SEM (cell line): ENCODE results near the gene ELFN2.

- PRO-cap: no peak
Measured at GRCh38 chr22:36348715-36349453, 38.9 kb downstream of the MYH9 start.

DNA sequence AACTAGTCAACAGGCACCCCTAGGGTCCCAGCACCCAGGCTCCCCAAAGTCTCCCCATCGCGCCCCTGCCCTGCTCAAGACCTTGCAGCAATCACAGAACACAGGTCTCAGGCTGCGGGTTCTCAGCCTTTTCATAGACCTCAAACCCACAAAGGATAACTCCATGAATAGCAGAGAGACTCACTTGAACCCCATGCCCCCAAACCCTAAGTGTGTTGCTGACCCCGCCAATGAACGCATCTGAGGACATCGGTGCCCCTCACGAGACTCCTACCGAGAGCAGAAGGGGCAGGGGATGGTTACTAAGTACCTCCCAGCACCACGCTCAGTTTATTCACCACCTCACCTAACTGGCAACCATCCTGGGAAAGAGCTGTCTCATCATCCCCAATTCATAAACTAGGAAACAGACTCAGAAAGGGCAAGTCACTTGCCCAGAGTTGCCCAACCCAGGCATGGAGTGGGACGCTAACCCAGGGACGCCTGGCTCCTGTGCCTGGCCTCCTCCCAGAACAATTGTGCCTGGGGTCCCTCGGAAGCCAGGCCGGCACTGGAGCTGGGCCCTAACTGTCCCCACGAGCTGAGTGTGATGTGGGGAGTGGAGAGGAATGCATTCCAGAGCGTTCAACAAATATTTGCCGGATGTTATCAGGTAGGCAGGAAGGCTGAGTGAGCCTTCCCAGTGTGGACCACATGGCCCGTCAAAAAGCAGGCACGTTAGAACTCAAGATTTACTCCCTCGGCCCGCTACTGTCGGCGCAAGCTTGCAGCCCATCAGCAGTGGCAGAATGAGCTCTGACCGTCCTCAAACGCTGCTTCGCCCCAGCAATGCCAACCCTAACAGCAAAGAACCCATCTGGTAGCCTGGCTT is 35.9 kb downstream of the MYH9 start:
- PRO-cap: no peak

DNA sequence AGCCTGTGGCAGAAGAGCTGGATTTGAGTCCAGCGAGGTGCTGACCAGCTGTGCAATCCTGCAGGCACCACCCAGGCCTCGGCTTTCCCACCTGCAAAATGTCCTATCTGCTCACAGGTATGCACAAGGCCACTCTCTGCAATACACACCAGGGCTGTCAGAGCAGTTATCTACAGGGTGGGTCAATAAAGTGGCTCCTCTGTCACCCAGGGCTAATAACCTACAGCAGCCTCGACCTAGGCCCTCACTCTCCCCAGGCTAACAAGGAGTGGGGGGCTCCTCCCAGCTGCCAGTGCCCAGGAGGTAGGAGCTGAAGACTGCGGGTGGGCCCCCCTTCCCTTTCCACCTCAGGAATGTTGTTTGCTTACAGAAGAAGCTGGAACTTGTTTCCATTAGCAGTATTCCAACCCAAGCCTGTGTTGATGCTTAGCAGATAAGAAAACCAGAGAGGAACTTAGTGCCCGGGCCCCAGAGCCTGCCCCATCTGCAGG is 26.9 kb downstream of the MYH9 start:
- PRO-cap: no peak

- PRO-cap: no peak
Measured at GRCh38 chr22:36361414-36361875, 26.3 kb downstream of the MYH9 start.

DNA sequence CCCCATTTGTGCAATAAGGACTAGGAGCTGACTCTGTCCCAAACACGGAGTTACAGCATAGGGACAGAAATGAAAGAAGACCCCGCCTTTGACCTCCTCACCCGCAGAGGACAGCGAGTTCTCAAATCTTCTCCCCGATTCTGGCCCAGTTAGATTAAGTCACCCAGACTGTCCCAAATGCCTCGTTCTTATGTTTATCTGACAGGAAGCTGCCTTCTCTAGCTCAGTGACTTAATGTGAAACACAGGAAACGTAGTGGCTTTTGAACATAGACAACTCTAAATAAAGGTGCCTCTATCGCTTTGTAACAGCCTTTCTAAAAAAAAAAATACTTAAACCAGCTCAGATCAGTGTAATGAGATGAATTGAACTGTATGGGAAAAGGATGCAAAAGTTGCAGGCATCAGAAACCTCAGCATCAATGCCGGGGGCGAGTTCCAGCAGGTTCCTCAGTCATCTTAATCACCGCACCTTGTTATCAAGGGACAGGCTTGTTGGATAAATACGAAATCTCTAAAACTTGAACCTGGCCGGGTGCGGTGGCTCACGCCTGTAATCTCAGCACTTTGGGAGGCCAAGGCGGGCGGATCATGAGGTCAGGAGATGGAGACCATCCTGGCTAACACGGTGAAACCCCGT is 10.5 kb downstream of the MYH9 start:
- PRO-cap: bidirectional peak, plus-strand start at position 335 of the sequence, minus-strand start at position 192 of the sequence

- PRO-cap: bidirectional peak, plus-strand start at chr22:36385316, minus-strand start at chr22:36385281
Measured at GRCh38 chr22:36384750-36385849, 2.7 kb downstream of the MYH9 start.

DNA sequence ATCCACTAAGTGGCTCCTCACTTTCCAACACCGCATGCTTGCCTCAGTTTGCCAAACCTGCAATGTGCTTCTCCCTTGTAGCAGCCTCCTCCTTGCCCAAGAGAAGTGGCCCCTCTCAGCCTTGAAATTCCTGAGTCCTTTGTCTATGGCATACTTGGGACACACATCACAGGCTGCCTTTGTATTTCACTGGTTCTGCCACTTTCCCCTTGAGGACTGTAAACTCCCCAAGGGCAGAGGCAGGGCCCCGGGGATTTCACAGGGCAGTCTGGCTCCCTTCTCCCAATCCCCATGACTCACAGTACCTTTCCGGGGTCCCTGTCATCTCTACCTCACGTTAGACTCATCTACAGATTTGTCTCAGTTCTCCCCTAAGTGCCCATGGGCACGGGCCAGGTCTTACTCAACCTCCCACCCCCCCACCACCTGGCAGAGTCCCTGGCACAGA is 1.9 kb downstream of the MYH9 start:
- PRO-cap: no peak

- PRO-cap: no peak
Measured at GRCh38 chr22:36409755-36410751, 22.3 kb upstream of the MYH9 start.

DNA sequence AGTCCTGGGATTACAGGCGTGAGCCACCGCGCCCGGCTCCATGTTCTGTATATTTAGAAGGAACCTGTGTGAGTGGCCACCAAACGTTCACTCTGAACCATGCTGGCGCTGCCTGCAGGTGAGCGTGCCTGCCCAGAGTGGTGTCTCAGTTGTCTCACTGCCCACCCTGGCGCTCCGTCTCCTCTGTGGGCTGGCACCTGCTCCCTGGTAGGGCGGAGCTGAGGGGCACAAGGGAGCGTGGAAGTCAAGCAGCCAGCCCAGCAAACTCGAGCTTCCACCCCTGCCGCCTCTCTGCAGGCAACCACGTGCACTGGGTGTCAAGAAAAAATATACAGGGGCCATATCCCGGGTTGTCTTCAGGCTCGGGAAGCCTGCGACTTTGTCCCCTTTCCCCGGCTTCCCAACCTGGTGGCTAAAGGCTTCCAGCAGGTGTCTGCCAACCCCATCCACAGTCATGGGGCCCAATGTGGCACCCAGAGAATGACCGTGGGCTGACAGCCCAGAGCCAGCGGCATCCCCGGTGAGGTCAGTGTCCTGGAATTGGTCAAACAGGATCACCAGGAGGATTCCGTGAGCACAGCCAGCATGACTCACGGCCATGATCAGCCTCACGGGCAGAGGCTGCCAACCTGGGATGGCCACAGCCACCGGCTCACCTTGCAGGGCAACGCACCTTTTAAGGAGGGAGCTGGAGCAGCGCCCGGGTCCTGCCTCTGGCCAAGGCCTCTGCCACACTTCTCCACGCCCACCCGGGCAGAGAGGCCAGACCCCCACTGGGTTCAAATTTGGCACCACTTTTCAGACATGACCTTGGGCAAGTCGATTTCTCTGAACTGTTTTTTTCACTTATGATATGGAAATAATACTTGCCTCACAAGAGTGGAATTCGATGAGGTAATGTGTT is 16.4 kb downstream of the TXN2 start:
- PRO-cap: no peak

DNA sequence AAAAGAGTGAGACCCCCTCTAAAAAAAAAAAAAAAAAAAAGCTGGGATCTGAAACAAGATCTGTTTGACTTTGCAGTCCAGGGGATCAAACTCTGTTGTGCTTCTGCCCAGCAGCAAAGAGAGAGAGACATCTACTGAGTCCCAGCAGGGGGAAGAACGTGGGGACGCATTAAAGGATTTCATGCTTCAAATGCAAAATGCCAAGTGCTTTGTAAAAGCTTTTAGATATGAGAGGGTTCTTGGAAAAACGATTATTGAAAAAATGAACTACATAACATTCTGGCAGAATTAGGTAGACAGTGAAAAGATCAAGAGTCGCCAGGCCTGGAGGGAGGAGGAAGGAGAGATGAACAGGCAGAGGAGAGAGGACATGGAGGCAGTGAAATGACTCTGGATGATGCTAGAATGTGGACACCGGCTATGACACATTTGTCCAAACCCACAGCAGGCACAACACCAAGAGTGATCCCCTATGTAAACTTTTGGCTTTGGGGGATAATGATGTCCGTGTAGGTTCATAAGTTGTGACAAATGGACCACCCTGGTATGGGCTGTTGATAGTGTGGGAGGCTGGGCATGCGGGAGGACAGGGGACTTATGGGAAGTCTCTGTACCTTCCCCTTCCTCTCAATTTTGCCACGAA is 9.4 kb downstream of the TXN2 start:
- PRO-cap: no peak

- PRO-cap: no peak
Measured at GRCh38 chr22:36786572-36786959, 10.6 kb upstream of the IFT27 start.

DNA sequence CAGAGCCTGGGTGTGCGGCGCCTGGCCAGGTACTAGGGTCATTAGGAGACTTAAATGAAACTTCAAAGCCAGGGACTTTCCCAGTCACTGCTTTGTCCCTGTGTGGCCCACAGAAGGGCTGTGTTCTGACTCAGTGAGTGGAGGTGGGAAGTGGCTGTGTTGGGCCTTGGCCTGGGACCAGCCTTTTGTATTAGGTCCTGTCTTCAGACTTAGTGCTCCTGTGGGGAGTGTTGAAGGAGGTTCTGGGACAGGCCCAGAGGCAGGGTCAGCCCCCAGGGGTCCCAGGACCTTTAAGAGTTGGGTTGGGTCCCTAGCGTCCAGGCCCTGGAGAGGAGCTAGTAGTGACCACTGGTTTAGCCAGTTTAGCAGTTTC is 13.3 kb downstream of the NCF4 start:
- PRO-cap: no peak

DNA sequence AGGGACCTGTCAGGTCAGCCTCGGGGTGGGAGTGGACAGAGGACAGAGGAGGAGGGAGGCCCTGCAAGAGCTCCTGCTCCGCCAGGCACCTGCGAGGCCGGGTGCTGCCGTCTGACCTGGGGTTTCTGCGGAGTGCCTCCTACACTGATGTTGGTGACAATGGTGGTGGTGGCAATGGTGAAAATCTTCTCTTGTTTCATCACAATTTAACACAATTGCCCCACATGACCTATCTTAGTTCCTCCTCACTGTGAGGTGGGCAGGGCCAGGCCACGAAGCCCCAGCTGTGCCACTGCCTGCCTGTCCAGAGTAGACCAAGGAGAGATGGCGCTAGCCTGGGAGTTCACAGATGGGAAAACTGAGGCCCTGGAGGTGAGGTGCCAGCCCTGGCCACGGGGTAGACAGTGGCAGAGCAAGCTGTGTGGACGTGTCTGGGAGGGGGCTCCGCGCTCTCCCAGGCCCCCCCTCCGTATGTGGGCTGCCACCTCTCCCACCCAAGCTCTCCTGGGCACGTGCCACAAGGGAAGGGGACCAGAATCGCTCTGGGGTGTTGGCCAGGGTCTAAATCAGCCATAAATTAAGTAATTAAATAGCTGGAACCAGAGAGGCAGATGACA is 10.1 kb downstream of the CSF2RB start:
- PRO-cap: no peak

- PRO-cap: unidirectional peak, plus-strand start at chr22:36977594
Measured at GRCh38 chr22:36977295-36977763, 30.3 kb downstream of the TEX33 start.

- PRO-cap: no peak
Measured at GRCh38 chr22:37018064-37018469, 1.2 kb downstream of the TST start.

DNA sequence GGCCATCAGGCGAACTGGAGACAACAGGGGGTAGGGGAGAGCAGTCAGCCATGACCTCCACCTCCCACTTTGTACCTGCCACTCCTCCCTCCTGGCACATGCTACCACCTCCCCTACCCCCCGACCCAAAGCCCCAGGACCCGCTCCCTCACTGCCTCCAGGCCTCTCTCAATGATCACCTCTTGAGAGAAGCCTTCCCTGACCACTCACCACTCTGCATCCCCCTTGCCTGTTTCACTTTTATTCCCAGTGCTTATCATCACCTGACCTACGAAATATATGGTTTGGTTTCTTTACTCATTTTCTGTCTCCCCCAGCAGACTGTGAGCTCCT is 12.0 kb downstream of the IL2RB start:
- PRO-cap: no peak

- PRO-cap: no peak
Measured at GRCh38 chr22:37176282-37177092, 11.6 kb downstream of the C1QTNF6 start.

GRCh38 chr22:37245374-37245829 is 1.3 kb upstream of the RAC2 start:
- PRO-cap: no peak

DNA sequence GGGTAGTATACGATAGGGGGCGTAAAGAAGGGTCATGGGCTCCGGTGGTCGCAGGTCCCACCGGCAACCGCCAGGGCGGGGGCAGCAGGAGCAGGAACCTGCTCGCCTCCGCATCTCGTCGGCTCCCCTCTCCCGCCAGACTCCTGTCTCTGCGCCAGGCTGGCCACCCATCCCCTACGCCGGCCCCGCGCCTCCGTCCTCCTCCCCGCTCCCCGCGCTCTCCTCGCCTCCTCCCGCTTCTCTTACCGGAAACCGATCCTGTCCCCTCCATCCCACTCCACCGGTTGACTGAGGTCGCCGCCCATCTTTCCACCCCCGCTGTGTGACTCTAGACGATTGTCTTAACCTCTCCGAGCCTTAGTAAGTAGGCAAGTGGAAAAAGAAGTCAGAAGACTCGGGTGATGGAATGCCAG is 52.8 kb downstream of the CYTH4 start:
- PRO-cap: no peak

GRCh38 chr22:37427181-37427772 is at the start of gene ELFN2:
Gene ELFN2, minus strand, starts transcription at chr22:37427479.
- PRO-cap: no peak